Ishikawa (cell line): ENCODE measurements around a stretch of chr6.

DNA sequence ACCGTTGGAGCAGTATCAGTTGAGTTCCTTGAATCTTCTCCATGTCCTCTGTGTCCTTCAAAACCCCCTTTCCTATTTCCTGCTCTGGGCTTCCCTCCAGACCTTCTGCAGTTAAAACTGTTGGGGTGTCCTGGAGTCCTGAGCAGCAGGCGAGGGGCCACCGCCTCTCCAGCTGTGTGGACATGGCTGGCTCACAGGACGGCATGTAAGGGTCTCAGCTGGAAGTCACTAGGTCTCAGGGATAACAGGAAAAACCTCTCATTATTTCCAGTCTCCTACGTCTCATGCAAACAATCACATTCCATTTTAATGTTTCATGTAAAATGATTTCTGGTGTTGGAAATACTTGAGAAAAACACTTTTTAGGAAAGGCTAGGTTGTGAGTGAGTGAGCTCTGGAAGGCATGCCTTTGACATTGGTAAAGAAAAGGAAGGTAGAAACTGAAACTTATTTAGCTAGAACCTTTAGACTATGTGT, 158.7 kb downstream of the SCML4 start:
- RRBS: no CpG with 5 or more reads among the region's 5 CpGs

- RRBS: no CpG with 5 or more reads among the region's 5 CpGs
Measured at GRCh38 chr6:107793030-107793626, 31.0 kb downstream of the SCML4 start.

- RRBS: no CpG with 5 or more reads among the region's 2 CpGs
Measured at GRCh38 chr6:107888146-107888885, 64.2 kb upstream of the SCML4 start.

DNA sequence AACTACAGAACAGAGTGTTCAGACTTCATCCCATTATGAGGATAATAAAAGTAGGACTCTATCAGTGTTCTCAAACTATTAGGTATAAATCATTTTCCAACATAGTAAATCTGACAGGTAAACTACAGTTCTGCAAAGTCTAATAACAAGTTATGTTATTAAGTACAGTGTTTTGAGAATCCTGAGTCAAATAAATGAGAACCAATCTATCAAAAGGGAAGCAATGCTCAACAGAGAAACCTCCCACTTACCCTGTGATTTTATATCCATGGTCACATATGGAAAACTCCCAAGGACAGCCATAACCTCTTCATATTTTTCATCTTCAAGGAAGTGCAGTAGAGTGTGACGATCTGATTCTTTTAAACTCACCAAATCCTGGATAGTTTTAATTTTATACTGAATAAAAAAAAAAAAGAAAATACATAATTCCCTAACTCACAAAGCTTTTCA, 56.9 kb downstream of the SEC63 start:
- RRBS: no CpG with 5 or more reads among the region's 1 CpG

- RRBS: no CpG with 5 or more reads among the region's 3 CpGs
Measured at GRCh38 chr6:107956623-107957107, 1.3 kb downstream of the SEC63 start.

GRCh38 chr6:108363122-108363599, 68.3 kb downstream of the AFG1L start:
- RRBS: no CpG with 5 or more reads among the region's 3 CpGs

DNA sequence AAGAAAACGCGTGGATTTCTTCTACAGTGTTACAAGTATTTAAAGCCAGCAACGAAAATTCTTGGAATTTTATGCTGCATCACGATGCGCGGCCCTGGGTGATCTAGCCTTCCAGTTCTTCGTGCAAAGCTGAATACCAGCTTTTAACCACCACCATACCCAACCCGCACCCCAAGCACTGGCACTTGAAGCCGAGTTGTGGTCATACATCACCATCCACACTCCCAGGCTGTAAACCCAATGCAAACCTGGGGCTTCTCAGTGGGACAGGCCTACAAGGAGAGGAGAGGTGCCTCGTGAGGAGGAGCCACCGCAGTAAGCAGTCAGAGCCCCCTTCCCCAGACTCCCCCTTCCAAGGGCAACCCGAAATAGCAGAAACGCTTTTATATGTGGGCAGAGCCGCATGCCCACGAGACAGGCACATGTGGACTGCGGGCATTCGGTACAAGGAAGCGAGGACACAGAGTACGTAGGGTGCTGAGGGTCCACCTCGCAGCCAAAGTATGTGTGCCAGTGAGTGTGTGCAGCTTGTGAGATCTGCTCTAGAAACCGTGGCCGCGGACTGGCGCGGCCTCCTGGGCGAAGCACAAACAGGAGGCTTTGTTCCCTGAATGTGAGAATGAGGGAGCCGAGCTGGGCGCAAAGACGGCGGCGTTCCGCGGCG, 3.5 kb upstream of the FOXO3 start:
- RRBS: no CpG with 5 or more reads among the region's 34 CpGs

GRCh38 chr6:108558439-108558578, 2.4 kb upstream of the FOXO3 start:
- RRBS: under 1% methylated on average over 5 of the region's 22 CpGs

GRCh38 chr6:108577410-108578363, 17.0 kb downstream of the FOXO3 start:
- RRBS: no CpG with 5 or more reads among the region's 6 CpGs

DNA sequence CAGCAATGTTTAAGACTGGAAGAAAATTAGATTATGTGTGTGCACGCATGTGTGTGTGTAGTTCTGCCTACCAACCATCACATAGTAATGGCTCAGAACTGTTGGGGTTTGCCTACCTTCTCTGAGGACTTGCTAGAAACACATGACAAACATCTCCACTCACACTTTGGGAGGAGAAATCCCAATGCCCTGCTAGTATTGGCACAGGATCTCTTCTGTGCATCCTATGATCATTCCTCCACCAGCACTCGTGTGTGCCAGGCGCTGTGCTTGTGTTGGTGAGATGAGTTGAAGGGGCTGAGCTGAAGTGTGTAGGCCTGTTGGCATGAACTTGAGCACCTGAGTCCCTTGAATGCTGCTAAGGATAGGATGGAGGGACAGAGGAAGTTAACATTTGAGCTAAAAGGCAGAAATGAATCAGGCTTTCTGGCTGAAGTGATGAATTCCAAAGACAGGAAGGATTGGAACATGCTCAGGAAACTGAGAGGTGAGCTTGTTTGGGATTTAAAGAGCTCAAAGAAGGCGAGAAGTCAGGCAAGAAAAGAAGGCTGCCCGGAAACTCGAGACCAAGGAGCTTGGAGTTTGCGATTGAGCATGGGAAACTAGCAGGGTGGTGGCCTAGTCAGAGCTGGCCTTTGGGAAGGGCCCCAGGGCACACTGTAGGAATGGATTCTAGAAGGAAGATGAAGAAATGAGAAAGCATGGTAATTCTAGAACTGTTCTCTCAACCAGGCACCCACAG, 125.9 kb downstream of the FOXO3 start:
- RRBS: no CpG with 5 or more reads among the region's 7 CpGs

DNA sequence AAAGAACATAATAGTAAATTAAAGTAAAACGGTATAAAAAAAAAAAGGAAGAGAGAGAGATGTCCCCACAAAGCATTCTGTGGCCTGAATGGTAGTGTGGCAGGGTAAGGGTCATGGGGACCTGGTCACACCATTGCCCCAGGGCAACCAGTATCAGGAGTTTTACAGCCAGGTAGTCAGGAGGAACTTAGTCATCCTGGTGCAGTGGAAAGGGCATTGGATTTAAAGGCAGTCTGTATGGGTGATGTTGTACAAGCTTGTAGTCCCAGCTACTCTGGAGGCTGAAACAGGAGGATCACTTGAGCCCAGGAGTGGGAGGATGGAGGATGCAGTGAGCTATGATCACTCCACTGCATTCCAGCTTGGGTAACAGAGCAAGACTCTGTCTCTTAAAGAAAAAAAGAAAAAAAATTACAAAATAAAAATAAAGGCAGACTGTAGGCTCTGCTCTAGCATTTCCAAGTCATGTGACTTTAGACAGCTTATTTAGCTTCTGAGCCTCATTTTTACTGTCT, 112.8 kb upstream of the ARMC2 start:
- RRBS: no CpG with 5 or more reads among the region's 1 CpG

GRCh38 chr6:108763834-108764484, 84.3 kb upstream of the ARMC2 start:
- RRBS: no CpG with 5 or more reads among the region's 9 CpGs

GRCh38 chr6:108904334-108905642, 56.6 kb downstream of the ARMC2 start:
- RRBS: no CpG with 5 or more reads among the region's 9 CpGs

DNA sequence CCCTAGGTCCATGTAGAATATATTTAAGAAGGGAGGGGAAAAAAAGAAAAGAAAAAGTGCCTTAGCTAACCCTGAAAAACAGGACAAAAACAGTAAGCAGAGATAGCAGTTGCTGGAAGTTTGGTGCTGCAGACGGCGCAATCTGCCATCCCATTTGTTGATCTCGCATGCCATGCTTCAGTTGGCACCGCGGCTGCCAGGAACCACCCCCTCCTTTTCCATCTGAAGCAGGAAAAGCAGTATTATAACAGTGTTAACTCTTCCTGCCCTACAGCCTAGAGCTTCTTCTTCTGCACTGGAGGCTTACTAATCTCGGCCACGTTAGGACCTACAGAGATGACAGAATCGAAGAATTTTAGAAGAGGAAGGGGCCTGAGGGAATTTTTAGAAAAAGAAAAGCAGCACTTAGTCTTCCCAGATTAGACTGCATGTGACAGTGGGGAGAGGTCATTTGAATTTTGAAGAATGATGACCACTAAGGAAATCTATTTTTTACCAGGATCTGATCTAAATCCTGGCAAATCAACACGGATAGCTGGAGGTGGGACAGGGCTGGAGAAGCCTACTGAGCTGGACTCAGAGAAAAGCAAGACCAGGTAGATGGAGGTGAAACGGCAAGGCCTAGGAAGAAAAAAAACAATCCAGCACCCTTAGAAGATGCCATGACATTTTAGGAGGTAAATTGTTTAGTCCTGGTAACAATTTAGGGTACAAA, 100.3 kb downstream of the ARMC2 start:
- RRBS: no CpG with 5 or more reads among the region's 10 CpGs

GRCh38 chr6:108990848-108991461, 103.7 kb downstream of the SESN1 start:
- RRBS: no CpG with 5 or more reads among the region's 1 CpG

DNA sequence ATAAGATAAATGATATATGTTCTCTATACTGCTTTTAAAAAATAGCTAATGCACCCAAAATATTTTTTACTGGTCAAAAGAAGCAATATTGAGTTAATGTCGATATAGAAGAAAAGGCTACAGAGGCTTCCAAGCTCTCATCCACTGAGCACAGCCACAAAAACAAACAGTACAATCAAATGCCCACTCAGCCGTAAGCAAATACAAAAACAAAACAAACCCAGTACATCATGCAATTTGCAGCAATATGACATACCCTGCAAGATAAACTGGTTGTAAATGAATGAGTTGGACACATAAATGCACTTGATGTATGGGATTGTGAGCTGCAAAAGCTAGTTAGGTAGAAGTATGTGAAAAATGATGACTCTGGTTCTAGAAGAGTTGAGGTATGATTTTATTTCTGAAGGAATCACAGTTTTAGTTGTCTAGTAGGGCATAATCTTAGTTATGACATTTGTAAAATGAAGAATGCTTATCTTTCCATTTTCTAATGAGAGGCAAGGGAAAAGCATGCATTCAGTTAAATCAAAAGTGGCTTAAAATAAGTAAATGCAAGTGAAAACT, 83.9 kb downstream of the SESN1 start:
- RRBS: no CpG with 5 or more reads among the region's 2 CpGs

- RRBS: no CpG with 5 or more reads among the region's 7 CpGs
Measured at GRCh38 chr6:109293884-109294430, 88.3 kb downstream of the CD164 start.

GRCh38 chr6:109307979-109308927, 74.0 kb downstream of the CD164 start:
- RRBS: no CpG with 5 or more reads among the region's 6 CpGs

- RRBS: no CpG with 5 or more reads among the region's 13 CpGs
Measured at GRCh38 chr6:109347756-109348721, 34.2 kb downstream of the CD164 start.